Cytotoxic T cell (primary cell): ENCODE measurements around a stretch of chr17.

DNA sequence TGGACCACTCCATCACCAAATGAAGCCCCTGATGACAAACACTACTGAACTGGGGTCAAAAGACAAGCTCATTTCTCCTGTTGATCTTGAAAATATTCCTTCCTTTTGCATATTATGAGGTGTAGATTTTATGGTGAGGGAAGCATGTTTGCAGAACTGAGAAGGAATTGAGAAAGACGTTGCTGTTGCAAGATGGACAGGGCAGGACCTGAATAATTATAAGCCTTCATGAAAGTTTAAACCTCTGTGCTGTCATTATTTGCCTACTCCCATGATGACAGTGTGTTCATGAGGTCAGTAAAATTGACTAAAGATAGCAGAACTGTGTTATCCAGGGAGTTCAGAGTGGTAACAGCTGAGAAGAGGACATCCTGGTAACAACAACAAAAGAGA, 45.4 kb upstream of the HLF start:
- PRO-cap, 2 experiments, result no peak in any of the 2 experiments

DNA sequence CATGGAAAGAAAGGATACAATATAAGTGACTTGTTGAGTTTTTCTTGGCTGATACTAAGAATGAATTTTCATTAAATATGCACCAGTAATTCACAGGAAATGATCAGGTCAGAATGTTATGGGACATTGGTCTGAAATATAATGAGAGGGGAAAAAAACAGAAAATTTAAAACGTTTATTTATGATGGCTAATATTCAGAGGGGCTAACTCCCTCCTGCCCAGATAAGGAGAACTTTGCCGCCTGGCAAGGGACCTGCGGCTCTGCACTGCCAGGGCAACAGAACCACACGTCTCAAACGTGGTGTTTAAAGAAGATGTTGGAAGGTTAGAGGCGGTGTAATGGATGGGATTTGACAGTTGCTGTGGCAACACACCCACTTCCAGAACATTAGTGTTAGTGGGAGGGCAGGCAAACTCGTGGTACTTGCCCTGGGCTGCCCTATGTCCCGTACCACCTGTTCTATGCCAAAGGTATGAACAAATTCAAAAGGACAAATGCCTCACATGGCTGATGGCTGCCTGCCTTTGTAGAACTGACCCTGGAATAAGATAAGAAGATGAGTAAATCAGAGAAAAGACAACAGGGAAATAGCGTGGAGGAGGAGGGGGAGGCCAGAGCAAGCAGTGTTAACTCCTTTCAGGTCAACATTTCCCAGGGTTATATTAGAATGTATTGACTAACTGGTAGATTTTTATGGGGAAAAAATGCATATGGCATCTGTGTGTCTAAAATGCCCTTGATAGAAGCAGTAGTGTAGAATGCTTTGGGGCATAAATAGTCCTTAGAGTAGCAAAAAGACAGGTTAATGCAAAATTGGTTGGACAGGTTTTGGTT, 30.7 kb downstream of the HLF start:
- PRO-cap, 2 experiments, result no peak in any of the 2 experiments

DNA sequence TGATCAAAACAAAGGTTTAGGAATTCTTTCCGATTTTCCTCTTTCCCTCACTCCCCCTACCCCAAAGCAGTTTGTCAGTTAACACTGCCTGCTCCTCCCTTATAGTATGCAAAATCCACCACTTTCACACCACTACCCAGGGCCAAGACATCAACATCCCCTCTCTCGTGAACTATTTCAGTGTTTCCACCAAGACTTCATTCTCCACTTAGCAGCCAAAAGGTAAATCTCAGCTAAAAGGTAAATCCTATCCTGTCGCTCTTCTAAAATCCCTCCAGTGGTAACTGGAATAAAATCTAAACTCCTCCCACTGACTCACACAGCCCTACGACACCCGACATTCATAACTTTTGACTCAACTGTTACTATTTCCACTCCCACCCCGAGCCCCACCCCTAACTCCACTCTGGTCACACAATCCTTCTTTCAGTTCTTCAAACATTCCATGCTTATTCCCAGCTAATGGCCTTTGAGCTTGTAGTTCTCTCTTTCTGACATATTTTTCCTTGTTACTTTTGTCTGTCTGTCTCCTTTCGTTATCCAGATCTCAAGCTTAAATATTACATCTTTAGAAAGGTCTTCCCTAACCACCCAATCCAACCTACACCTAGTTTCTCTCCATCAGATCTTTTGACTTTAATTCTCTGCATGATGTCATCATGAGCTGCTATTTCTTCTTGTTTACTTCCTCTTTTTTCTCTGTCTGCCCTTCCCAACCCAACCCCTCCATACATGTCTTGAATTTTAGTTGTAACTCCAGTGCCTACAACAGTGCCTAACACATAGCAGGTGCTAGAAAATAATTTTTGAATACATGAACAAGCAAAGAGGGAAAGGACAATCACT, 146.5 kb downstream of the TMEM100 start:
- PRO-cap, 2 experiments, result peak in 1 of 2 experiments; most common plus-strand start position 702 of the sequence (in 1)

DNA sequence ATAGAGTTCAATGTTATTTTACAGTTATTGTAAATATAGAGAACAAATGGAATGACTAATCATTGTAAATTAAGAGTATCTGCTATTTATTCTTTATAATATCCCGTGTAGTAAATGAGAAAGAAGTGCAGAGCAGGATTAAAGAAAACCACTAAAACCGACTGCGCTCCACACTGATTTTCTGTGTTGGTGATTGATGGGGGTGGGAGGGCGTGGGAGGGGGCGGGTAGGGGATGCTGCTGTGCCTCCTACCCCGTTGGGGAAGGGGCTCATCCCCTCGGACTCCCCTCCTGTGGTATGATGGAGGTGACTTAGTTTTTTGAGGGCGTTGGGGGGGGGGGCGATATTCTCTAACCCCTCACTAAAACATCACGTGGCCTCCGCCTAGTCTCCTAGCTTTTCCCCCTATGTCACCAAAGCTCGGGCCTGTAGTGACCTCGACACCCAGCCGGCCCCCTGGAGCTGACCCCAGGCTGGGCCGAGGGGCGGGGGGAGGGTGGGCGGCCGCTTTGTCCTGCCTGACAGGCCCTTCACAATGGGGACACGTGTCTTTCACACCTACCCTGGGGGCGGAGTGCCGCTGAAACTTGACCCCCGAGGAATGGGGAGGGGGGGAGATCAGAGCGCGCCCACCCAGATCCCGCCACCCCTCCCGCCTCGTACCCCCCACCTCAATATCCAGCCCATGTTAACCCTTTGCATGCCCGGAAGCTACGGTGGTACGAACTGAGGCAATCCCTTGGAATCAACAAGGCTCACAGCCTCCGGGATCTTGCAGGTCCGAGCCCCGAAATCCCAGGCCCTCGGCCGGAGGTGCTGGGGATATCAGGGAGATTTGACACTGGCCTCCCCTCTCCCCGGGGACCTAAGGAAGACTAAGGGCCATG, 2.2 kb downstream of the NOG start:
- PRO-cap, 2 experiments, result no peak in any of the 2 experiments

GRCh38 chr17:56903986-56904790, 9.7 kb downstream of the TRIM25 start:
- PRO-cap, 2 experiments, result no peak in any of the 2 experiments

DNA sequence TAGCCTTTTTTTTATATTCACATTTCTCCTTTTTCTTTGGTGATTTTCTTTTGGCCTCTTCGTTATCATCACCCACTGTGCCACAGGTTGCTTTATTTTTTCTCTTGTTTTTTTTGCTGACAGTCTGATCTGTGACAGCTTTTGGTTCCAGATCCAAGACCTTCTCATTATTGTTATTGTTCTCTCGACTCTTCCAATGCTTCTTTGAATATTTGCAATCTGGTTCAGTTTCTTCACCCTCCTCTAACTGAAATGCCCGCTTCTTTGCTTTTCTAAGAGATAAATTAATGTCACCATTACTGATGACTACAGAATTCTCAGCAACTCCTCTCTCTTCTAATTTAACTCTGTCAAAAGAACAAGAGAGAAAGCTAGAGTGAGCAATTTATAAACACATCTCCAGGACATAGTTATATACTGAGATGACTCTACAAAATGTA, 10.2 kb downstream of the COIL start:
- PRO-cap, 2 experiments, result no peak in any of the 2 experiments

DNA sequence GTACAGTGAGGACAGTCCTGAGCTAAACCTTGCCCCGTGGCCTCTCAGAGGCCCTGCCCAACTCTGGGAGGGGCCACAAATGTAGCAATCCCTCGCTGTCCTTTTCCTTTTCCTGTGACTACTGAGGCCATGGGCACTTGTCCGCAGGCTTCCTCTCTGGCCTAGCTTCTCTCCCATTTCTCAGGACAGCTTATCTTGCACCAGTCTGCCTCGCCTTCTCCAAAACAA, 7.5 kb downstream of the SCPEP1 start:
- PRO-cap, 2 experiments, result no peak in any of the 2 experiments

DNA sequence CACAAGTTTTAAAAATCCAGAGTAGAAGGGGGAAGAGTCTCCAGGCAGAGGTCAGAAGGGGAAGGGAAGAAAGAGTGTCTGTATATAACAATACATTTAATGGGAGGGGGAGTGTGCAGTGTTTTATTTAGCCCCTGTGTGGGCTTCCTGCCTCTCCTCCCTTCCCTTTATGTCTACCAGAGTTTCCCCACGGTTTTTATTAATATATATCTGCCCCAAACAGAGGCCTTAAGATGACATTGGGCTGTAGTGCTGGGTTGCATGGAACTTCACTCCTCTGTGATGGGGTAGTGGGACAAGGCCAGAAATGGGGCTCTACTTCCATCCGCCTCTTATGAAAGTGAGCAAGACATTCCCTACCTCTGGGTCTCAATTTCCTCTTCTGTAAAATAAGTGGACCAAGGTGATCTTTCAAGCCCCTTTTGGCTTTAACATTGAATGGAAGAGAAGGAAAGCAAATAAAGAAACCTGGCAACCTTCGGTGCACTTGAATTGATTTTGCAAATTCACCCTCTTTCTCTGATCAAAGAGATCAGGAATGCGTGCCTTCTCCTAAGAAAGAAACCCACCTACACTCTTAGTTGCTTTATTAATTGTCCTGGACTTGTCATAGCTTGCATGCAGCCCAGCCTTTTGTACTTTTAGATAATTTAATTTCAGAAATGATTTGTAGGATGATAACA, 2.8 kb downstream of the MSI2 start:
- PRO-cap, 2 experiments, result no peak in any of the 2 experiments

- PRO-cap, 2 experiments, result no peak in any of the 2 experiments
Measured at GRCh38 chr17:57295093-57296355, 39.2 kb downstream of the MSI2 start.

DNA sequence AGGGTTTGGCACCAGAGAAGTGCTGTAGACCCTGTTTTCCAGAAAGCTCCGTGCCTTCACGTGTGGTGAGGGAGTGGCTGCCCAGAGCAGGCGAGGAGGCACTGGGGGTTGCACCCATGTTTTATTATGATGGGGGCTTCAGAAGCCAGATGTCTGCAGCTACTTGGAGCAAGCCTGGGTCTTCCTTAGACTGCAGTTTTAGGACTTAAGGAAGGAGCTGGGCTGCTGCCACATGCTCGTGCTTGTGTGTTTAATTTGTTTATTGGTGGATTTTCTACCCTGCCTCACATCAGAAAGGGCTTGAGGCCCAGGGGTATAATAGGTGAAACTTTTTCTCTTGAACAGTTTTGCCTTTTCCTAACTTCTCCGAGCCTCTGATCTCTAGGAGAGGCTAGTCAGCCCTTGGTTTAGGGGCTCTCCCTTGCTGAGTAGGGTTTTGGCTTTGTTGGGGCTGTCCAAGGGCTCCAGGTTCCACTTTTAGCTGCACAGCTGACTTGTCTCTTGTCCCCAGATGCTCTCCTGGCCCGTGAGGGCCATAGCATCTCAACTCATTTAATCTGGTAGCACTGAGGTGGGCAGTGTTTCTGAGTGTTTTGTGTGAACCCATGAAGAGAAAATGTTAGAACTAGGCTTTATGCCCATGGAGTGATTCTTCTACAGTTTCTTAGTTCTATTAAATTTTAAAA, 103.8 kb downstream of the MSI2 start:
- PRO-cap, 2 experiments, result no peak in any of the 2 experiments

- PRO-cap, 2 experiments, result no peak in any of the 2 experiments
Measured at GRCh38 chr17:57372081-57372456, 115.7 kb downstream of the MSI2 start.

DNA sequence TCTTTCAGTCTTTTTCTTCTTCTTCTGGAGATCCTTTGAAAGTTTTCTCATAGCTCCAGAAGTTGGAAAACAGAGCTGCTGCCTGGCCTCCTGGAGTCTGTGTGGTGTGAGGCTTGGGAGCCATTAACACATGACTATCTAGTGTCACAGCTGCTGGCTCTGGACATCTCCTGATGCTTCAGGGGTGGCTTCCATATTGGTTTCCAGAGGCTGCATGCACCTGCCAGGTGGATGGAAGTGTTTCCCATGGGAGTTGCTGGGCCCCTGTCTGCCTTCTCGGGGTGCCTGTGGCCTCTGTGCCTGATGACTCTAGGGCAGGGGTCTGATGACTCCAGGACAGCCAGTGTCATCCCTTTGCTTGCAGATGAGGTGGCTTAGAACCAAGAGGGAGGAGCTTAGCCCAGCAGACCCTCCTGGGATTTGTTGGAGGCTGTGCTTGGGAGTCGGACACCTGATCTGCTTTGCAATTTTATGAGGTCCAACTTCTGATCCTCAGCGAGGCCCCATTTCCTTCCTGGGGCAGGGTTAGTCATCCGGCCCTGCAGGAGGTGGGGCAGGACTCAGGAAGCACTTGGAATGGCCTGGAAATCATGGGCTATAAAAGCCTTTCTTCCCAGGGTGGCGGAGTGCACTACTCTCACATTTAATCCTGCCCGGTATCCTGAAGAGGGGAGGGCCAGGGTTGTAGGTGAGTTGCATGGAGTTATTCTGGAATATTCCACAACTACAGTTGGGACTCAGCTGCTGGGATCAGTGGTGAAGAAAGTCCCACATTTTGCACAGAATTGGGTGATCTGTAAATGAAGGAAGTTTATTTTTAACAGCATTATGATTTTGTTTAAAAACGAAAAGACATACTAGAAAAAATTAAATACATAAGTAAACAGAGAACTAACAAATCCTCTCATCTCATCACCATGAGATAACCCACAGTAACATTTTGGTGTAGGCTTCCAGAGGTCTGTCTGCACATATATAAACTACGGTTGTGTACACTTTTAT, 168.5 kb downstream of the MSI2 start:
- PRO-cap, 2 experiments, result no peak in any of the 2 experiments

GRCh38 chr17:57442829-57443616, 186.7 kb downstream of the MSI2 start:
- PRO-cap, 2 experiments, result peak in 1 of 2 experiments; most common minus-strand start chr17:57443330 (in 1)

GRCh38 chr17:57448340-57448923, 192.1 kb downstream of the MSI2 start:
- PRO-cap, 2 experiments, result no peak in any of the 2 experiments

DNA sequence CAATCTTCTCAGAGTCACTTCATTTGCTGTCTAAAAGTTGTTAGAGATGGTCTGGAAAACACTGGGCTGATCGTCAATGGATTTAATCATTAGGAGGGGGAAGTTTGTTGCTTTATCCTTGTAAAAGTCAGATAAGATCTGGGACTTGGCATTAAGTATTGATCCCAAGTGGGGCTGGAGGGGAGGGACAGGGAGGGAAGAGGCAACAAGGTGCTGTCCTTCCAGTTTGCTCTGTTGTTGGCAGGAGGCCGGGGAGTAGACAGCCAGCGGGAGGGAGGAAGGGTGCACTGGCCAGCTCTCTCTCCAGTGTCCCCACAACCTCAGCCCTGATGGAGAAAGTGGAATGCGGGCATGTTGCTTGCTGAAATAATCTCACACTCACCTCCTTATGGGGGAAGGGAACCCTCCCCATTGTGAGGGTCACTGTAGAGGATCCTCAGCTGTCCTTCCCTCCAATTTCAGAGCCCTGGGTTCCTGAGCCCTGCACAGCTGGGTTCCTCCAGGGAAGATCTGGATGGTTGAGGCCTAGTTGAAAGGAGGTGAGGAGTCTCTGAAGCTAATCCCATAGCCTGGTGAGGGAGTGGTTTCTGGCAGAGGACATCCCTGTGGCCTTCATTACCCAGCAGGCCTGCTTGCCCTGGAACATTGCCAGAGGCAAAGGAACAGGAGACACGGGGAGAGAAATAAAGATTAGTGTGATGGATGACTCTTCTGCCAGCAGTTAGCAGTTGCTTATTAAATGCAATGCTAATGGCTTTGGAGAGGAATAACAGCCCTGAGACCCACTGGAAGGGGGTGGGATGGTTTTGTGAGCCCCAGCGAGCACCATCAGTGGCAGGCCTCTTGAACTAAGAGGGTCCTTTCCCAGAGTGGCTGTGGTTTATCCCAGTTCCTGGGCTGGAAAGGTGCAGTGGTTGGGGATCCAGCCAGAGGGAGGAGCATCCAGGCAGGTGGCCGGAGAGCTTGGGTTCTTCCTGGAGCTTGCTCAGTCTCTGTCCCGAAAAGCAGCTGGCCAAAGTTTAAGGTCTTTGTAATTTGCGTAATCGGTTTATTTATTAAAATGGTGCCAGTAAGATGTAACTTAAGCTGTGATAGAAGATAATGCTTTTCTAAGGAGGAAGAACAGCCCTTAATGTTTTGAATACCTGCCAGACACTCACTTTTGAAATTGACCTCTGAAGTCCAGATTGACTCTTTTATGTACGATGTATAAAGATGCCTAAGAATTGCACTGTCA, 209.9 kb downstream of the CCDC182 start:
- PRO-cap, 2 experiments, result no peak in any of the 2 experiments

GRCh38 chr17:57539602-57539876, 205.6 kb downstream of the CCDC182 start:
- PRO-cap, 2 experiments, result no peak in any of the 2 experiments

- PRO-cap, 2 experiments, result no peak in any of the 2 experiments
Measured at GRCh38 chr17:57577565-57578799, 167.1 kb downstream of the CCDC182 start.

GRCh38 chr17:57878947-57879489, 29.2 kb upstream of the MRPS23 start:
- PRO-cap, 2 experiments, result no peak in any of the 2 experiments

- PRO-cap, 2 experiments, result peak in 1 of 2 experiments; most common minus-strand start chr17:57998803 (in 1)
Measured at GRCh38 chr17:57998678-57999313, 8.2 kb downstream of the SRSF1 start.

GRCh38 chr17:58001357-58002208, 5.5 kb downstream of the SRSF1 start:
- PRO-cap, 2 experiments, result no peak in any of the 2 experiments